Caco-2 (cell line): Measurements from ENCODE around the gene RELCH.

- PRO-cap, result no peak
- RRBS, result no CpG with 5 or more reads among the region's 3 CpGs
These were observed 7.5 kb downstream of the LMAN1 start for GRCh38 chr18:59351560-59351999.

- PRO-cap, result no peak
- RRBS, result no CpG with 5 or more reads among the region's 15 CpGs
These were observed 143.6 kb upstream of the LMAN1 start for GRCh38 chr18:59502364-59503358.

DNA sequence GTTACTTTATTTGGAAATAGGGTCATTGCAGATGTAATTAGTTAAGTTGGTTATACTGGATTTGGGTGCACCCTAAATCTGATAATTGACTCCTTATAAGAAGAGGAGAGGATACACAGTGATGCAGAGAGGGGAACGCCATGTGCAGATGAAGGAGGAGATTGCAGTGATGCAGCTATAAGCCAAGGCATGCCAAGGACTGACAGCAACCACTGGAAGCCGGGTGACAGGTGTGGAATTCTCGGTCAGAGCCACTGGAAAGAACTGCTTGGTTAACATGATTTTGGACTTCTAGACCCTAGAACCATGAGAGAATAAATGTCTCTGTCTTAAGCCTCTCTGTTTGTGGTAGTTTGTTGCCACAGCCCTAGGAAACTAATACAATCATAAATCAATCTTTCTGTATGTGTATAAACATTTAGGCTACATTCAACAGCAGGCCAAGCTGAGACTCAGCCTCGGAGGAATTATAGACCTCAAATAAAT, 403.2 kb upstream of the CDH20 start:
- PRO-cap, result no peak
- RRBS, result no CpG with 5 or more reads among the region's 4 CpGs

GRCh38 chr18:61334061-61334541, 871 bp downstream of the CDH20 start:
- PRO-cap, result no peak
- RRBS, result 92% methylated on average over 19 of the region's 43 CpGs

GRCh38 chr18:61459844-61460053, 126.5 kb downstream of the CDH20 start:
- PRO-cap, result no peak
- RRBS, result no CpG with 5 or more reads among the region's 1 CpG

DNA sequence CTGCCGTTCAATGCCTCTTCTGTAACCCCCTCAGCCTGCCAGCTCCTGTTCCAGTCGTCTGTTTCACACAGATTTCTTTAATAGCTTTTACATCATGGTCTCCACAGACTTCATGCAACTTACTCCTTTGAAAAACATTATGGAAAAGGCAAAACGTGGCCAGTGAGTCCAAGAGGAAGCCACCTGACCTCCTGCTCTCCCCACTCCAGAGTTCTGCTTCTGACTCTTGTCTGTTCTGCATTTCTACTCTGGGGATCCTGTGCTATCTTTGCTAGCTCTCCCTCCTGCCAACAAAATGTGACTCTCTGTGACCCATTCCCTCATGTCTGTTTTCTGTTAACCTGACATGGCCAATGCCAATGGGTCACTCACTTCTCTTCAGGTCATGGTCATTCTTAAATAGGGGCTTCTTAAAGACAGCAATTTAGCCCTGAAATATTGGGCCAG, 210.2 kb downstream of the CDH20 start:
- PRO-cap, result no peak
- RRBS, result no CpG with 5 or more reads among the region's 3 CpGs

DNA sequence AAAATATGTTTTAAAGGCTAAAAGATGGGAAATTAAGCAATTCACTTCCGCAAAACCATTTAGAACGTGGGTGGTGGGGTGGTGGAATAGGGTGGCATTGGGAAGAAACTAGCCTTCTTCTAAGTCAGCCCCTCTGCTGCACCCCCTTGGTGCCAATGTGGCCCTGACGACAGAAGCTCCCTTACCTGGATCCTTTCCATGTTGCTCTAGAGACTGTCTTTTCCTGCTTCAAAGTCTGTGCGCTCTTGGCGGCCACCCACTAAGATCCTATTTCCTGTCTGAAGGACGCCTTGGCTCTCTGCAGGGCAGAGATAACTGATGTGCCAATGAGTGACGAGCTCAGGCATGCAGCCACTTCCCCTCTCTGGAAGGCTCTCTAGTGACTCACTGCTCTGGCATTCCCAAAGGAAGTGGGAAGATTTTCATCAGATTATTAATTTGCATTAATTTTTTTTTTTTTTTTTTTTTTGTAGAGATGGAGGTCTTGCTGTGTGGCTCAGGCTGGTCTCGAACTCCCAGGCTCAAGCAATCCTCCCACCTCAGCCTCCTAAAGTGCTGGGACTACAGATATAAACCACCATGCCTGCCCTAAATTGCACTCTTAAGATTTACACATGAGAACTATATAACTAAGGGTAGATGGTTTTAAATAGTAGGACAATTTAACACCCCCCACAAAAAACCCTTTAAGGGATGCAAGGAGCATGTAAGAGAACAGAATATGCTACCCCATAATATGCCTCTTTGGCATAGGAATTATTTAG, 273.6 kb downstream of the CDH20 start:
- PRO-cap, result no peak
- RRBS, result no CpG with 5 or more reads among the region's 8 CpGs

DNA sequence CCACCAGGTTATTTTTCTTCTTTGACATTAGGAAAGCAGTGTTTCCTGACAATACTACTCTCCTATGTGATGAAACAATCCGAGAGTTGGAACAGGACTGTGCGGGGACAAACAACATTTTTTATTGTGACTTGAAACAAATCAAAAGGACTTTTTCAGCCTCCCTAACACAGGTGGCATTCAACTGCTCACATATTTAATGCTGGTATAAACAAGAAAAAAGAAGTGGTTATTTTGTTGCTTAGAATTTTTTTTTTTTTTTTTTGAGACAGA, 237.1 kb downstream of the RNF152 start:
- PRO-cap, result no peak
- RRBS, result no CpG with 5 or more reads among the region's 2 CpGs

GRCh38 chr18:61742697-61743111, 150.1 kb downstream of the RNF152 start:
- PRO-cap, result no peak
- RRBS, result no CpG with 5 or more reads among the region's 3 CpGs

DNA sequence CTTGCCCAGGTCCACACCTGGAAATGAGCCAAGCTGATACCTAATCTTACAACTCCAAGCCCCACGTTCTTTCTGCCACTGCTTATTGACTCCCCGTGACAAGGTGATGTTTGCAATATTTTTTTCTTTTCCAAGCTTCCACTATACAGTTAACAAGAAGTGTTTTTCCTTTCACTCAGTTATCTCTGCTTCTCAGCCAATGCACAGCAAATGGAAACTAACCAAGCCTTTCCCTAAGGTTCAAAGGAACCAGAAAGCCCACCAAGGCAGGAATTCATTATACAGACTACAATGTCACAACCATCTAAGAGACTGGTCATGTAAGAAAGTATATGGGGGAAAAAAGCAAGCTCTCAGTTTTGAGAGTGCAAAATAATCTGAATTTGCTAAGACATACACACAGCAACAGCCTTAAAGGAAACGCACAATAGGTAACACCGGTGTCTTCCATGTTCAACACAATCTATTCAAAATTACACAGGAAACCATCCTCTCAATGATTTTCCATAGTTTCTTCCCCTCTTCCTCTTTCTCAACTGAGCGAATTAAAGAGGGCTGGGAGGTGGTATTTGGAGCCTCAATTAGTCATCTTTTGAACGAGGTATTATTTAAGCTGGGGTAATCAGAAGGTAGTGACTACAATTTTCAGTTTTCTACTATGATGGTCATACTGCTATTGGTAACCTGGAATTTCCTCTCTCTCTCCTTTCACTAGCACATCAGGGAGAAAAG, 38.6 kb downstream of the RNF152 start:
- PRO-cap, result no peak
- RRBS, result no CpG with 5 or more reads among the region's 6 CpGs

DNA sequence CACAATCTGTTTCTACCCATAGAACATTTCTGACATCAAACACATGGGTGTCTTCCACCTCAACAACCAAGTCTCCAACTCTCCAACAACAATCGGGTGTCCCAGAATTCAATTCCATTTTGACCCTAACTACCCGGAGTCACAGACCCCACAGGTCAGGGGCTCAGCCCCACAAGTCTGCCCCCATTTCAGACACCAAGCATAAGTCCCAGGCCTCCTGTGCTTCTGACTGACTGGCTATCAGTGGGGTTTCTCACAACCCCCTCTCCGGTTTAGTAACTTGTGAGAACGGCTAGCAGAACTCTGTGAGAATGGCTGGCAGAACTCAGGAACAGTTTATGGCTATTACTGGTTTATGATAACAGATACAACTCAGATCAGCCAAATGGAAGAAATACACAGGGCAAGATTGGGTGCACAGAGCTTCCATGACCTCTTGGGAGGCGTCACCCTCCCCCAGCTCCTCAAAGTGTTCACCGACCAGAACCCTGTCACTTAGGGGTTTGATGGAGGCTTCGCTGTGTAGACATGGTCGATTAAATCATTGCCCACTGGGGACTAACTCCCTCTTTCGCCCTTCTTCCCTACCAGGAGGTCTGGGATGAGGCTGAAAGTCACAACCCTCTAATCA, 28.7 kb downstream of the RNF152 start:
- PRO-cap, result no peak
- RRBS, result no CpG with 5 or more reads among the region's 9 CpGs

- PRO-cap, result no peak
- RRBS, result no CpG with 5 or more reads among the region's 6 CpGs
These were observed 348 bp downstream of the RNF152 start for GRCh38 chr18:61892466-61892852.

DNA sequence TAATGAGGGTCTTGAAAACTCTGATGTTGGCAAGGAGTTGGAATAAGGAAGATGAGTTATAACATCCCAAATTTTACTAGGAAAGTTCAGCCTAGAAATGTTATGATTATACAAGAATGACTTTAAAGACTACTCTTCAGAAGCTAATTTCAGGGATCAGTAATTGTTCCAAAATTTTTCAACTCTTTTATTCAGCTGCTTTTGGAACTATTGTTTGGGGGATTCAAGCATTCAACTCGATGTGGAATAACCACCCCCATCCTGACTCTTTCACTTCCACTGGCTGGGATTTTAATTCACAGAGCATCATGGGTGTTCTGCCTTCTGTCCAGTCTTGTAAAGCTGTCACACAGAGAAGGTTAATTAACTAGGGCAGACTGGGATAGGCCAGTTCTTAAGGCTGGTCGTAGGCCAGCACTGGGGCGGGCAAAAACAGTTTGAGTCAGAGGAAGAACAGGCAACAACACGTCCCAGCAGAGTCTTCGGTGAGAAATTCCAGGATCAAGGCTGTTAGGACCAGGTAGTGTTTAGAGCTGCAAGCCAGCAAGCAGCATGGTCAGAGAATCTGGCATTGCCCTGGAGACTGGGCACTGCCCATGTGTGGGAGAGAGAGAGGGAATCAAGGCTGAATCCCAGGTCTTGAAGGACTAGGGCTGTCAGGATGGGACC, 3.9 kb upstream of the RNF152 start:
- PRO-cap, result no peak
- RRBS, result no CpG with 5 or more reads among the region's 5 CpGs

- PRO-cap, result no peak
- RRBS, result no CpG with 5 or more reads among the region's 10 CpGs
These were observed 6.0 kb upstream of the RNF152 start for GRCh38 chr18:61898546-61899439.

DNA sequence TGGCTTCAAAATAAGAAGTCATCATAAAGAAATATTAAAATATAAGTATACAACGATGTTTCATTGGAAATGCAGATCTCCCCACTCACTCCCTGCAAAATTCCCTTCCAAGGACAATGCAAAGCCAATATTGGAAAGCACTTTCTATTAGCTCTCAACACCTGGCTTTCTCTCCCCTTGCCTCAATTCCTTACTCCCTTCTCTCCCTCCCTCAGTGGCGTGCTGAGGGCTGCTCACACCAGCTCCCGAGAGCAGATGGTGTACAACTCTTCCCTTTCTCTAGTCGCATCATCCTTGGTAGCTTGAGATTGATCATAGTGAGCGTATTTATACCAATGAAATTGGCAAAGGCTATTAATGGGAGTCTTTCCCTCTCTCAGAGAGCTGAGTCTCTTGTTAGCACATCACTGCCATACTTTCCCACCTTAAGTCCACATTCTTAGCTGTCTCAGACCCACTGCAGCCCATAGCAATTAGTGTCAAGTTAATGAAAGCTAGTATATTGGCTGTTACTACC, 57.9 kb downstream of the PIGN start:
- PRO-cap, result no peak
- RRBS, result no CpG with 5 or more reads among the region's 5 CpGs

GRCh38 chr18:62187149-62188109, at the start of gene RELCH:
Gene RELCH, plus strand, starts transcription at chr18:62187255.
- PRO-cap, result bidirectional peak, plus-strand start at chr18:62187255, minus-strand start at chr18:62186950; unidirectional peak, plus-strand start at chr18:62187563; bidirectional peak, plus-strand start at chr18:62187676, minus-strand start at chr18:62187618
- RRBS, result 3% methylated on average over 32 of the region's 71 CpGs

GRCh38 chr18:62339215-62339649, 14.1 kb downstream of the TNFRSF11A start:
- PRO-cap, result no peak
- RRBS, result no CpG with 5 or more reads among the region's 7 CpGs

GRCh38 chr18:62425413-62426217, 97.2 kb upstream of the ZCCHC2 start:
- PRO-cap, result no peak
- RRBS, result no CpG with 5 or more reads among the region's 14 CpGs

DNA sequence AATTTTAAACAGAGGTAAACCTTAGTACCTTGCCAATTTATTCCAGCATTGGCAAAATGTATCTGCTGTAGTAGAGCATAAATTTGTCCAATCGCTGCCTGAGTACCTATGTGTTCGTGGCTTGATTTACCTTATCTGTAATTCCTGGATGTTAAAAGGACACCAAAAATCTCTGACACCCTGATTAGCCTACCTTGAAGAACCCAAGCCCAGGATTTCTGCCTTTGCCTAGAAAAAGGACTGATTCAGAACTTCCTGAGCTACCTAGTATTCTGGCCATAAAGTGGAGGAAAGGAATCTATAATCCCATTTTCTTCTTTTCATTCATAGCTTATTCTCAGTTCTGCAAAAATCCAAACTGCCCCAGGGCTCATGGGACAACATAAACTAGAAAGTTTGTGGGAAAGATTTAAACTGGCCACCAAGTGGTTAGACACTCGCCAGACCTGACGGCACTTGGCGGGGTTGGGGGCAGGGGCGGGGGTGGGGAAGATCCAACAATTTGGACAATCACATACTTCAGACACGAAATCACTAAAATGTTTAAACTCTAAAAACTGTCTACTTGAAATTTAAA, 16.1 kb upstream of the ZCCHC2 start:
- PRO-cap, result no peak
- RRBS, result no CpG with 5 or more reads among the region's 7 CpGs

GRCh38 chr18:62524654-62525173, 1.9 kb downstream of the ZCCHC2 start:
- PRO-cap, result bidirectional peak, plus-strand start at chr18:62524822, minus-strand start at chr18:62524826
- RRBS, result 3% methylated on average over 14 of the region's 39 CpGs